AG09309 (cell line): ENCODE results near the genes GAGE12J, GAGE12D and GAGE12G.

GRCh38 chrX:48927067-48928086 lies 8.6 kb upstream of the PIM2 start:
- RRBS: no CpG with 5 or more reads among the region's 7 CpGs

DNA sequence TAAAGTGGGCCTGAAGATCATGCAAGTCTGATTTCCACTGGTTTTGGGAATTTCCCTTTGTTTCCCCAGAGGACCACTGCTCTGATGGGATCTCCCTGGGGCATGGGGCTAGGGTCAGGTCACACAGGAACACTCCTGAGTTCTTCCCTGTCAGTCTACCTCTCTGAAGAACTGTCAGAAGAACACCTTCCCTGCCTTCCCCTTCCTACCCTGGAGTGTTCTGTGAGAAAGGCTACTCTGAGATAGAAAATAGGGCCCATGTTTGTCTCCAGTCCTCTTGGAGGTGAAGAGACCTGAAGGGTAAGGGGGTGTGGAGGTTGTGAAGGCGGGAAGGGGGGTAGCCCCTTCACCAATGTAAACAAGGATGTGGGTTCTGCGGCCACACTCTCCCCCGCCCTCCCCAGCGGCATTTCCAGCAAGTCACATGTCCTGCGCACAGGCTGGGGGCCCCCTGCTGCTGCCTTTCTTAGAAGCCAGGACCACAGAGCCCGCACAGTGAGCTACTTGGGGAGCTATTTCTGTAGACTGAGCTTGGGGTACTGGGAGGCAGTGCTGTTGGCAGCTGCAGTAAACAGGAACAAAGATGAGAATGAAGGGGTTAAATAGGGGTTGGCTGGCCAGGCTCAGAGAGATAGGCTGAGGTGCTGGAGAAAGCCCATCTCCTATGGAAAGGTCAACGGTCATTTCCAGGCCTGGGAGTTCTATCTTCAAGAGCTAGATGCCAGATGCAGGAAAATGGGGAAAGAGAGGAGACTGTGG lies 18.1 kb upstream of the PIM2 start:
- RRBS: no CpG with 5 or more reads among the region's 7 CpGs

DNA sequence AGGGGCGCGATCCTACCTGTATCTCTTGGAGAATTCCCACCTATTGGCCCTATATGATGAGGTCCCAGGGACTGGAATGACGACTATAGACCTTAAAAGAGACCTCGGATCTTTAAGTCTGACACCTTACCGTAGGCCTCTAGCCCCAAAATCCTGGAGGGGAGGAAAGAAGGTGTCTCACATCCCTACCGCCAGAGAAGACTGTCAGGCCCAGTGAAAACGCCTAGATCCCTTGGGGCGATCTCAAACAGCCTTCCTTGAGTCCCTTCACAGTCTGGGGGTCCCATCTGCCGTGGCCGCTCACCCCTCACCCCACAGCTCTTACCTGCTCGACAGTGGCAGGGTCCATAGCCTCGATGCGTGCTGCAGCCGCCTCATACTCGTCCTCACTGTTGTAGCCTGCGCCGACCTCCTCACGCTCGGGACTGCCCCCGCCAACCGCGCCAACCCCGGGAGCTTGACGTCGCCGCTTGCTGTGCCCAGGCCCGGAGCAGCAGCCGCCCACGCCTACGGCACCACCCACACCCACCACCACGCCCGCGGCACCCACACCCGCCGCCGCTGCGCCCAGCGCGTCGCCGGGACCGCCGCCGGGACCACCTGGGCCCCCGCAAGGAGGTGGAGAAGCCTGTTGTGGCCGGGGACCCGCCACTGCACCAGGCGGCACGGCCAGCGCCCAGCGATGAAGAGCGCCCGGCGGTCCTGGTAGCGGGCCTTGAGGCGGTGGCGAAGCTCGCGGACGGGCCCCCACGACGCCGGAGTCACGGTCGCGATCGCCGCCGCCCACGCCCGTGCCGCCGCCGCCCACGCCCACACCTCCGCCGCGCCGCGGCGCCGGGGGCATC lies 533 bp downstream of the OTUD5 start:
- RRBS: 28% methylated on average over 53 of the region's 82 CpGs

DNA sequence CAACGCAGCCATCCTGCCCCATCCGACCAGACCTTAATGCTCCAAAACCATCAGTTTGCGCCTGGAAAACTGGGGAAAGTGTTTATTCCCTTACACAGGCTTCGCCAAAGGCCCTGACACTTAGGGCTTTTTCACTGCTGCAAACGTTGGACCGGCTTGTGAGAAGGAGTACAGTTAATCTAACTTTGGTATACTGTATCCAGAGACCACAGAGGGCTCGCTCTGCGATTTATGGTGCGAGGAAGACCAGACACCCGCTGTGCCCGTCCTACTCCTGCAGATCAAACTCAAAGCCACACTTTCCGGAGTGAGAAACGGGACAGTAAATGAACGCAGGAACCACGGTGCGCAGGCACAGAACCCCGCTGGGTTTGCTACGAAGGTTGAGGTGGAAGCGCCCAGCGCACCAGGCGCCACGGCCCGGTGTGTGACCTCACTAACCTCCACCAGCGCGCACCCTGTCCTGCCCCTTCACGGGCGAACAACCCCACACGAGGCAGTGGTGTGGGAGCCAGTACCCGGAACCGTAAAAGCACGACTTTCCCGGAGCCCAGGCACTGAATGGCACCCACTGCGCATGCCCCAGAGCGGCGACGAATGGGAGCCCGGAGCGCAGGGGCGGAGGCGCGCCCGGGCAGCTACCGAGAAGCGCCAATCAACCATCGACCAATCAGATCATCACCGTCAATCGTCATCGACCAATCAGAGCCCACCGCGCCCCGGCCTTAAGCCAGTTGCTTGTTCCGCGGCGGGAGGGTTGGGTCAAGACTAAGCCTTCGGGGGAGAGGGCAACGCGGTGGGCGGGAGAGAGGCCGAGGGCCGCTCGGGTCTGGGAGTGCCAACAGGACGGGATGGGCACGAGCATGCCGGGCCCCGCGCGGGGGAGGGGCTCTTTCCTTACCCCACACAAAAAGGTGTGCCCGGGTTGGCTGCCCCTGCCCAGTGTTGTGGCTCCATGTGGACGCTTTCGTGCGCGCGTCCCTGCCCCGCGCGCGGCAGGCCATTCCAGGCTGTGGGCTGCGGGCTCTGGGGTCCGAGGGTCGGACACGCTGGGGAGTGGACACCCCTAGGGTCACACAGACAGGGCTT lies 21.3 kb upstream of the WDR45 start:
- RRBS: 23% methylated on average over 21 of the region's 81 CpGs

DNA sequence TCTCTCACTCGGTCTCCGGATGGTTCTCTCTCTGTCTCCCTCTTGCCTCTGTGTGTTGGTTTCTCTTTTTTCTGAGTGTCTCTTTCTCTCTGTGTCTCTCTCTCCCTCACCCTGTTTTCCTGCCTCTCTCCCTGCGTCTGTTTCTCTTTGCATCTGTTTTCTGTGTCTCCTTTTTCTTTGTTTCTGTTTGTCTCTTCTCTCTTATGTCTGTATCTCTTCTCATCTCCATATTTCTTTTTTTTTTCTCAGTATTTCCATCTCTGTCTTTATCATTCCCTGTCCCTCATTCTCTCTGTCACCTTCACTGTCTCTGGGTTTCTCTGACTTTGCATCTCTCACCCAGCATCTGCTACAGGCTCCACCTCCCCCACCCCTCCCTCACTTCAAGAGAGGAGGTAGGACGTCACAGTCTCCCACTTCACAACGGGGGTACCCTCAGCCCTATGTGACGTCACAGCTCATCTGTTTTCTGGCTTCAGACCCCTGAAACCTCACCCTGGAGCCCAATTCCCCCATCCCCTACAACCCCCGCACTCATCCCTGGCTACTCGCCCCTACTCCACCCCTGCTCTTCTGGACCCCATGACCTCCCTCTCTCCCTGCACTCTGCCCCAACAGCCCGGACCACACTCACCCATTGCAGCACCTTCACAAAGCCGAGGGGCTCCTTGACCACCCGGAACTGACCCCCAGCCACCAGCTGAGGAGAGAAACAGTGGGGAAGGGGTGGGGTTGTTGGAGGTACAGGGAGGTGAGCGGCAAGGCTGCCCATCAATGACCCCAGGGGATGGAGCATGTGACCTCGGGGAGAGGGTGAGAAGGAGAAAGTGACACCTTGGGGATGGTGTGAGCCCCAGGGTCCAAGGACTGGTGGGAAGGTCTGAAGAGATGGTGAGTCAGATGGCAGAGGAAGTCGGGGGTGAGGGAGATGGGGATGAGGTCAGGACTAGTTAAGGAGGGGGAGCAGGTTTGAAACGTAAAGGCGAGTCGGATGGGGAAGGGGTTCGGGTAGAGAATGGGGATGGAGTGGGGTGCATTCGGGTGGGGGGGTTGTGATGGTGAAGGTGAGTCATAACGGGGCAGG lies 1.3 kb downstream of the SYP start:
- RRBS: 38% methylated on average over 3 of the region's 20 CpGs

GRCh38 chrX:49236937-49237424 lies 1.7 kb downstream of the CCDC22 start:
- RRBS: no CpG with 5 or more reads among the region's 10 CpGs

- RRBS: no CpG with 5 or more reads among the region's 15 CpGs
These were observed 3.0 kb downstream of the PPP1R3F start for GRCh38 chrX:49272296-49273390.

- RRBS: no CpG with 5 or more reads among the region's 17 CpGs
These were observed at the start of gene GAGE12J for GRCh38 chrX:49321958-49322266. Gene GAGE12J, plus strand, starts transcription at chrX:49322037.

DNA sequence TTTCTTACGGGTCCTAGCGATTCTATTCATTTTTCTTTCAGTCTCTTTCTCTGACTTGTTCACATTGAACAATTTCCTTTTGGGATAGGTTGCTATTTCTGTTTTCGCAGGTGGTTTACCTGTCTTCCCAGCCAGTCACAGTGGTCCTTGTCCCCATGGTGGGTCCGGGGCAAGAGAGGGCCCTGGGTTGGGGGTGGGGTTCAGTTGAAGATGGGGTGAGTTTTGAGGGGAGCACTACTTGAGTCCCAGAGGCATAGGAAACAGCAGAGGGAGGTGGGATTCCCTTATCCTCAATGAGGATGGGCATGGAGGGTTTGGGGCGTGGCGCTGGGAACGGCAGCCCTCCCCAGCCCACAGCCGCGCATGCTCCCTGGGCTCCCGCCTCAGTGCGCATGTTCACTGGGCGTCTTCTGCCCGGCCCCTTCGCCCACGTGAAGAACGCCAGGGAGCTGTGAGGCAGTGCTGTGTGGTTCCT lies at the start of gene GAGE12D:
Gene GAGE12D (plus strand): TSS at position 406 of the 475 bp plus-strand sequence.
- RRBS: no CpG with 5 or more reads among the region's 16 CpGs

- RRBS: no CpG with 5 or more reads among the region's 15 CpGs
These were observed at the start of gene GAGE12G for GRCh38 chrX:49570156-49570524. Gene GAGE12G, plus strand, starts transcription at chrX:49570400.

- RRBS: no CpG with 5 or more reads among the region's 6 CpGs
These were observed 116.4 kb downstream of the SHROOM4 start for GRCh38 chrX:50697480-50698204.

- RRBS: 22% methylated on average over 5 of the region's 61 CpGs
These were observed 475 bp upstream of the NUDT11 start for GRCh38 chrX:51496779-51497355.

DNA sequence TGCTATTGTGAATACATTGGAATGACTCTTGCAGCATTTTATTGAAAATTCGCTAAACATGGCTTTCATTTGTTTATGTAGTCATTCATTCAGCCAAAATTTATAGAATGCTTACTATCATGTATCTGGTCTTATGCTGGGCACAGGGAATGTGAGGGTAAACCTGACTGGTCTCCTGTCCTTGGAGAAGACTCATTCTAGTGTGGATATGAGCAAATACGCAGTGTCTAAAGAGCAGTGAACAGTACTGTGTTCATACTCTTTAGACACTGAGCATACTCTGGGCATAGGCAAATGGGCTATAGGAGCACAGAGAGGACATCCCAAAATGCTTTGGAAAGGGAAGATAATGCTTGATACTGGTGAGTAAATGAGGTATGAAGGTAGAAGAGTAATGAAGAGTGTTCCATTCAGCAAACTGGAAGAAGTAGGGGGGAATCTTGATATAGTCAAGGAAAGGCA lies 67.2 kb downstream of the GSPT2 start:
- RRBS: no CpG with 5 or more reads among the region's 2 CpGs

GRCh38 chrX:52577481-52578376 lies 60.9 kb upstream of the XAGE1B start:
- RRBS: no CpG with 5 or more reads among the region's 22 CpGs

DNA sequence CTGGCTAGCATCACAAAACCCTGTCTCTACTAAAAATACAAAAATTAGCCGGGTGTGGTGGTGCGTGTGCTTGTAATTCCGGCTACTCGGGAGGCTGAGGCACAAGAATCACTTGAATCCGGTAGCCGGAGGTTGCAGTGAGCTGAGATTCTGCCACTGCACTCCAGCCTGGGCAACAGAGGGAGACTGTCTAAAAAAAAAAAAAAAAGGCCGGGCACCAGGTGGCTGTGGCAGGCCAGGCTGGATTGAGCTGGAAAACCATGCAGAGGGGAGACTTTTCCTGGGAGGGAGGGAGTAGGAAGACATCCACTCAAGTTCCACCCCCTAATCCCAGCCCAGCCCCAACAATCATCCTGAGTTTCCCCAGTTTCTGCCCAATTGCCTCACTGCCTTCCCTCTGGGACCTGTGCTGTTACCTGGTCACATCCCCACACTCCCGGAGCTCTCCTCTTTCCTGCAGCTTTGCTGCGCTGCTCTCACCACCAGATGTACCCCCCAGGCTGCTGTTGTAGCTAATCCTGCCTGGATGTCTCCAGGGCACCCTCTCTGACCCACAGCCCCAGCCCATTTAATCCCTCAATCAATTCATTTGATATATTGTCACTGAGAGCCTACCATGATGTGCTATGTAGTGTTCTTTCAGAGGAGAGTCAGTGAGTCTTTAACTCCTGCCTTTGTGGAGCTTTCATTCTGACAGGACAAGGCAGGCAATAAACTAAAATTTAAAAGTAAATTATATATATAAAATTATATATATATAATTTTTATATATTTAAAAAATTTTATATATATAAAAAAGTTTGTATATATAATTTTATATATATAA lies 8.9 kb upstream of the TSPYL2 start:
- RRBS: no CpG with 5 or more reads among the region's 9 CpGs

DNA sequence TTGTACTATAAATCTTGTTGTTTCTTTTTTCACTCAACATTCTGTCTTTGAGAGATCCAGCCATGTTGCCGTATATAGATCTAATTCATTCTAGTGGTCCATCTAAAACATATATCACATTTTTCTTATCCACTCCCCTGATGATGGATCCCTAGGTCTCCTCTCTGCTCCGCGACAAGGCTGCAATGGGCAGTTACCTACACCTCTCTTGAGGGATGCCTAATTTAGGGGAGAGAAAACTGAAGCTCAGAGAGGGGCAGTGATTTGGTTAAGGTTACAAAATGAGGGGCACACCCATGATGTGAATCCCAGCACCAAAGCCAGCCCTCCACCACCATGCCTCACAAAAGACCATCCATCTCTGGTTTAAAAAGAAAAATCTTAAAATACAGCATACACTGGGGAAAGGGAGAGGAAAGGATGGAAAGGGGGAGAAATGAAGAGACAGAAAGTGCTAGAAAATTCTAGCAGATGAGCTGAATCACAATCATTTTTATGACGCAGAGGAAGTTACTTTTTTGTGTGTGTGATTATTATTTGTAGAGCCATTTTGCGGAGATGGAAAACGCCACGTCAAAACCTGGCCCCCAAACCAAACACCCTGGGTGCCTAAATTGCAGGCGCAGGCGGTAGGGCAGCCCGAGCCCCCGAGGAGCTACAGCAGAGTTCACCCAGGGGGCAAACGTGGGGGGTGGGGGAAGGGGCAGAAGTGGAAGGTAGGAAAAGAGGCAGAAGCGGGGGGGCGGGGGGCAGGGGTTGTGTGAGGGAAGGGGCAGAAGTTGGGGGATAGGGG lies 1.4 kb upstream of the TSPYL2 start:
- RRBS: no CpG with 5 or more reads among the region's 14 CpGs

DNA sequence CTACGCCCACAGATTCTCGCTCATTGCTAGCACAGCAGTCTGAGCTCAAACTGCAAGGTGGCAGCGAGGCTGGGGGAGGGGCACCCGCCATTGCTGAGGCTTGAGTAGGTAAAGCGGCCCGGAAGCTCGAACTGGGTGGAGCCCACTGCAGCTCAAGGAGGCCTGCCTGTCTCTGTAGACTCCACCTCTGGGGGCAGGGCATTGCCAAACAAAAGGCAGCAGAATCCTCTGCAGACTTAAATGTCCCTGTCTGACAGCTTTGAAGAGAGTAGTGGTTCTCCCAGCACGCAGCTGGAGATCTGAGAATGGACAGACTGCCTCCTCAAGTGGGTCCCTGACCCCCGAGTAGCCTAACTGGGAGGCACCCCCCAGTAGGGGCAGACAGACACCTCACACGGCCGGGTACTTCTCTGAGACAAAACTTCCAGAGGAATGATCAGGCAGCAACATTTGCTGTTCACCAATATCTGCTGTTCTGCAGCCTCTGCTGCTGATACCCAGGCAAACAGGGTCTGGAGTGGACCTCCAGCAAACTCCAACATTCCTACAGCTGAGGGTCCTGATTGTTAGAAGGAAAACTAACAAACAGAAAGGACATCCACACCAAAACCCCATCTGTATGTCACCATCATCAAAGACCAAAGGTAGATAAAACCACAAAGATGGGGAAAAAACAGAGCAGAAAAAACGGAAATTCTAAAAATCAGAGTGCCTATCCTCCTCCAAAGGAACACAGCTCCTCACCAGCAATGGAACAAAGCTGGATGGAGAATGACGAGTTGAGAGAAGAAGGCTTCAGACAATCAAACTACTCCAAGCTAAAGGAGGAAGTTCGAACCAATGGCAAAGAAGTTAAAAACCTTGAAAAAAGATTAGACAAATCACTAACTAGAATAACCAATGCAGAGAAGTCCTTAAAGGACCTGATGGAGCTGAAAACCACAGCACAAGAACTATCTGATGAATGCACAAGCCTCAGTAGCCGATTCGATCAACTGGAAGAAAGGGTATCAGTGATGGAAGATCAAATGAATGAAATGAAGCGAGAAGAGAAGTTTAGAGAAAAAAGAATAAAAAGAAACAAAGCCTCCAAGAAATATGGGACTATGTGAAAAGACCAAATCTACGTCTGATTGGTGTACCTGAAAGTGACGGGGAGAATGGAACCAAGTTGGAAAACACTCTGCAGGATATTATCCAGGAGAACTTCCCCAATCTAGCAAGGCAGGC lies 51.9 kb downstream of the KANTR start:
- RRBS: no CpG with 5 or more reads among the region's 19 CpGs

- RRBS: no CpG with 5 or more reads among the region's 4 CpGs
These were observed 34.0 kb downstream of the KDM5C start for GRCh38 chrX:53190973-53191461.

DNA sequence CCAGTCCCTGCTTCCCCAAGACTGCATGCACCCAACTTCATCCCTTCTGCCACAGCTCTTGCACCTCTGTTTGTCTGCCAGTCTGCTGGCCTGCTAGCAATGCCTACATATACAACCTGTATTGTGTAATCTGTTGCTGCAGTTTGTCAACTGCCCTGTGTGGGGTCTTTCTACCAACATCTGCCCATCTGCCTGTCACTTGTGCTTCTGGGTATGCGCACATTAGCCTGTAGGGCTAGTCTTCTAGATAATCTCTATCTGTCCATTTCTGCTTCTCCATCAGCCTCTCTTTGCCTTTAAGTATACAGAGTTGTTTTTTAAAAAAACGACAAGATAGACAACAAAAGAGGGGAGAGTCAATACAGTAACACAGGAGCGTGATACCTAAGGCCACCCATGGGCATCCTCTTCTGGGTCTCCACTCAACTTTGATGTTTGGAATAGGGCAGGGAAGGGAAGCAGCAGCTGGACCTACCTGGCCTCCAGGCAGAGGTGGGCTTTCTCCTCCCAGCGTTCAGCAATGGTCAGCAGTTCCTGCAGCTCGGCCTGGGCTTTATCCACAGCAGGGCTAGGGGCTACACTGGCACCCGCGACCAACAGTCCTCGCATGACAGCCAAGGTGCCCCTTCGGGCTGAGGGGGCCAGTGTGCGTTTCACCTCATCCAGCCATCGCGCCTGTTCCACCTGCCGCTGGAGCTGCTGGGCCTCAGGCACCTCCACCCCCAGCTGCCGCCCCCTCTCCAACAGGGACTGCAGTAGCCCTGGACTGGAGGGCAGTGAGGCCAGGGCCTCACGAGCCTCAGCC lies 28.6 kb downstream of the KDM5C start:
- RRBS: no CpG with 5 or more reads among the region's 15 CpGs

GRCh38 chrX:53248576-53249443 lies 23.8 kb upstream of the KDM5C start:
- RRBS: 89% methylated on average over 2 of the region's 11 CpGs